H4 (cell line): Measurements from ENCODE around the genes JUND, ISYNA1 and ELL.

DNA sequence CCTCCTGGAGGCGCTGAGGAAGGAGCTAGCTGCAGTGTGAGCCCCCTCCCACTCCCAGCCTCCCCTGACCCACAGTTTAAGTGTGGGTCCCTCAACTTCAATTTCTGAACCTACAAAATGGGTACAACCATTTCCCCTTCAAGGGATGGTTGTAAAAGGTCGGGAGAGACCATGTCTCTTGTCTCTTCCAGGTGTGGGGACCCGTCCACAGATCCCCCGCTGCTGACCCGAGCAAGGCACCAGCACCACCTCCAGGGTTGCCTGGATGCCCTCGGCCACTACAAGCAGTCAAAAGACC is 3.9 kb downstream of the GTPBP3 start:
- RAMPAGE, long total RNA, result no peak

GRCh38 chr19:17555040-17555571 is 343 bp upstream of the COLGALT1 start:
- RAMPAGE, long total RNA, result no peak

DNA sequence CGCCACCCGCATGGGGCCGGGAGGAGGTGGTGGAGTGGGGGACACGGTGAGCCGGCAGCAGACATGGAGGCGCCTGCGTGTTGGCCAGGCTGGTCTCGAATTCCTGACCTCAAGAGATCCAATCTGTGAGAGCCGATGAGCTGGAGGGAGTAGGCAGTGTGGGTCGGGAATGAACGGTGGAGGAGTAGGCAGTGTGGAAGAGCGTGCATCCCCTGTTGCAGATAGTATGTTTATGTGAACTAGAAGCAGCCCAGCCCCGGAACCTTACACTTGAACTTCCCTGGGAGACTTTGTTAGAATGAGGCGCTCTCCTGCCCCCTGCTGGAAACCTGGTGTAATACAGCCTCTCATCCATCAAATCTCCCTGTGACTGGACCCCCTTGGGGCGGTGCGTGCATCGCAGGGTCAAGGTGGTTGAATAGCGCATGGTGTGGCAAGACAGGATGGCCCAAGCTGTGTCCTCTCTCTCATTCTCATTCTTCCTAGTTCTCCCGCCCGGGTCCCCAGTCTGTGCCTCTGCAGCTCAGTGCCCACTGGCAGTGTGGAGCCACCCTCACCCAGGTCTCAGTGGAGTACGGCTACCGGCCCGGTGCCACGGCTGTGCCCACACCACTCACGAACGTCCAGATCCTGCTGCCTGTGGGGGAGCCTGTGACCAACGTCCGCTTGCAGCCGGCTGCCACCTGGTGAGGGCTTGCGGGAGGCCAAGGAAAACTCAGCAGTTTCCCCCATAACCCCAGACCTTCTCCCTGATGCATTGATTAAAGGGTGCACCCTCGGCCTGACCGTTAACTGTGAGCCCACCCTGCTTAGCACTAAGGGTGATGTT is 10.5 kb upstream of the B3GNT3 start:
- RAMPAGE, long total RNA, result no peak

DNA sequence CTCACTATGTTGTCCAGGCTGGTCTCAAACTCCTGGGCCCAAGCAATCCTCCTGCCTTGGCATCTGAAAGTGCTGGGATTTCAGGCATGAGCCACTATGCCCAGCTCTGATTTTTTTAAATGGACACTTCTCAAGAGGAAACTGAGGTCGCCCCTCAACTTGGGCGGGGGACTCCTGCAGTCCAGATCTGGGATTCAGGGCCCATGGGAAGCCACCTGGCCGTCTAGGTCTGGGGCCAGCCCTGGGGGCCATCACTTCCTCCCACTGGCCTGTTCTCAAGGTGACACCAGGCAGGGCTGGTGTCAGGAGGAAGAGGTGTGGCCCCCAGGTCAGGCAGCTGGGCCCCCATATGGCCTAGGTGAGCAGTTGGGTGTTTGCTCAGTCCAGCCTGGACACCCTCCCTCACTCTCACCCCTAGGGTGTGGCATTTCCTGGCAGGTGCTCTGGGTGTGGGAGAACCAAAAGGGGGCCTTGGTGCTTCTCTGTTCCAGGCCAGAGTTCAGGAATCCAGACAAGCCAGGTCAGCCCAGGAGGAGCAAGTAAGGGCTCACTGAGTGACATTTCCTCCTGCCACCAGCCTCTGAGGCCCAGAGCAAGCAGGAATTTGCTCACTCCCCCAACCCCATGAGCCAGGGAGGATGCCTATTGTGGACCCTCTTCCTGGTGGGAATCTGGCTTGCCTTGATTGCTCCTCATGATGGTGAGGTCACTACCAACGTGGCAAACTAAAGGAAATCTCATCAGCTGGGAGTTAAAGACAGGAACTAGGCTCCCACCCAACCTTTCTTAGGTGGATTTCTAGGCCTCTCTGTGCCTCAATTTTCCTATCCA is 1.6 kb downstream of the B3GNT3 start:
- RAMPAGE, long total RNA, result no peak

DNA sequence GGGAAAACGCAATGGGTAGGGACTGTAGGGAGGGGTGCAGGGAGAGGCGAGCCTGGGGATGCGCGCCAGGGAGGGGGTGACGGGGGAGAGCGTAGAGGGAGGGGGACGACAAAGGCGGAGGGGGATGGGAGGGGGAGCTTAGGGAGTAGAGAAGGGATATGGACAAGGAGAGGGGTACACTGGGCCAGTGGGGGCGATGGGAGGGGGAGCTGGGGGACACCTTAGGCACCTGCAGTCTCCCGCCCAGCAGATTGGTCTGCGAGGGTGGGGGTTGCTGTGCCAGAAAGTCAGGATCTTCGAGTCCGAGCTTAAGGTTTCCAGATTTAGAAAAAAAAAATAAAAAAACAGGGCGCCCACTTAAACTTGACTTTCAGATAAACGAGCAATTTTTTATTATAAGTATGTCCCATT is 15.7 kb downstream of the CCDC124 start:
- RAMPAGE, long total RNA, result no peak

- RAMPAGE, long total RNA, result no peak
Observed at GRCh38 chr19:18021026-18021948, 13.3 kb downstream of the ARRDC2 start.

- RAMPAGE, long total RNA, result no peak
Observed at GRCh38 chr19:18051452-18052476, 35.0 kb downstream of the IL12RB1 start.

DNA sequence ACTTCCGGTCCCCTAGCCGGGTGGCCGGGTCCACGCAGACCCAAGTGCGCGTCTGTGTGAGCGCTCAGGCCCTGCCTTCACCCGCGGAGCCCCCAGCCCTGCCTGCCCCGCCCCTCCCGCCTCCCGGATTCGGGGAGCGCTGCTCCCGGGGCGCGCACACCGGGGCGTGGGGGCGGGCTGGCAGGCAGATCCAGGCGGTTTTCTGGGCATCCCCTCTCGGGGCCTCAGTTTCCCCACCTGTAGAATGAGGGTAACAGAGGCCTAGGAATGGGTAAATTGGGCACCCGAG is 638 bp downstream of the PIK3R2 start:
- RAMPAGE, long total RNA, result no peak

GRCh38 chr19:18204544-18204971 is 716 bp upstream of the RAB3A start:
- RAMPAGE, long total RNA, result no peak

- RAMPAGE, long total RNA, result no peak
Observed at GRCh38 chr19:18247947-18248524, 21.8 kb upstream of the PDE4C start.

DNA sequence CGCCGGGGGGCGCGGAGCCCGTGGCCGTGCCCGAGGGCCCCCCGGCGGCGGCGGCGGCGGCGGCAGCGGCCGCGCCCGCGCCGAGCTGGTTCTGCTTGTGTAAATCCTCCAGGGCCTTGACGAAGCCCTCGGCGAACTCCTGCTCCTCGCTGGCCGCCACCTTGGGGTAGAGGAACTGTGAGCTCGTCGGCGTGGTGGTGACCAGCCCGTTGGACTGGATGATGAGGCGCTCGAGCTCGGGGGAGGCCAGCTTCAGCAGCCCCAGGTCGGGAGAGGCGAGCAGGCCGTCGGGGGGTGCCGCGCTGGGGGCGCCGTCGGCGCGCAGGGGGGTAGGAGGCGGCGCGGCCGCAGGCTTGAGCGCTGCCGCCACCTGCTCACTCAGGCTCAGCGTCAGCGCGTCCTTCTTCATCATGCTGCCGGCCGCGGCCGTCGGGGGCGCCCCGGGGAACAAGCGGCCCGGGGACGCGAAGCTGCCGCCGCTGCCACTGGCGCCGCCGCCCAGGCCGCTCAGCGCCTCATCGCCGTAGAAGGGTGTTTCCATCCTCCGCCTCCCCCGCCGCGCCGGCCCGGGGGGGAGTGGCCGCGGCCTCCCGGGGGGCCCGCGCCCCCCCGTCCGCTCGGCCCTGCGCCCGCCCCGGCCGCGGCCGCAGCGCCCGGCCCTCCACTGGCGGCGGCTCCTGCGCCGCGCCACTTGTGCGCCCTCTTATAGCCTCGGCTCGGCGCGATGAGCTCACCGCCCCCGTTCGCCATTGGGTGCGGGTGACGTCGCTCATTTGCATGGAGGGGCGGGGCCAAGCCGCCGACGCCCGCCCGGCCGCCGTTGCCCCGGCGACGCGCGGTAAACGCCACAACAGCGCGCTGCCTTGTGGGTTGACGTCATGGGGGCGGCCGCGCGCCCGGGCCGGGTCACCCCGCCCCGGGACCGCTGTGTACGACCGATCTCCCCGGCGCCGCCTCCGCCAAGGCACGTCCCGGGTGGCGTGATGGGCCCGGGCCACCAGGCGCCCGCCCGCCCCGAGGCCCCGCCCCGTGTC is at the start of gene JUND:
Gene JUND, minus strand, starts transcription at position 679 of the 1,034 bp plus-strand sequence.
- RAMPAGE, long total RNA, result no peak

DNA sequence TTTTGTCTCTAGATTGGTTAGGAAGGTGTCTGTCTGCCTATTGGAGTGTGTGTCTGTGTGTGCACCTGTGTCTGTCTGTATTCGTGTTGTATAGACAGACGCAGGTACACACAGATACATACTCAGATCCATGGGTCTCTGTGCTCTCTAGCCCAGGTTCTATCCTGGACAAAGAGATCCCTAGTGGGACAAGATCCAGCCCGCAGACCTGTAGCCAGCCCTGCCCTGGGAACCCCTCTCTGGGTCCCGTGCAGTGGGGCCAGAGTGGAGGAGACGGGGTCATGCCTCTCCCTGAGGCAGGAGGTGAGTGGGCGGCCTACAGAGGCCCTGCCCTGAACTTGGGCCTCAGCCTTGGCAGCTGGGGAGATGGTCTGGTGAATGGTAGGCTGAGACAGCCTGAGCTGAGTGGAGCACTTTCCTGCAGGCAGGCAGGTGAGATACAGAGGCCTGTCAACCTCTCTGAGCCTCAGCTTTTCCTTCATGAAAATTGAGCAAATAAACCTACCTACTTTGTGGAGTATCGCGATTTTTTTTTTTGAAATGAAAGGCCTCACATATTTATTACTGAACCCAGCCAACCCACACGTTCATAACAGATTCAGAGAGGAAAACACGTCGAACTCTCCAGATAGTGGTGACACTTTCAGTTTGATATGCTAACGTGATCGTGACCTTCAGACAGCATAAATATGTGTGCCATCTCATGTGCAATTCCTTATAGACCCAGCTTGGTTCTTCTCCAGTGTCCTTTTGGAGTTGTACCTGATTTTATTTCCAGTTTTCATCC is 3.4 kb upstream of the JUND start:
- RAMPAGE, long total RNA, result no peak

DNA sequence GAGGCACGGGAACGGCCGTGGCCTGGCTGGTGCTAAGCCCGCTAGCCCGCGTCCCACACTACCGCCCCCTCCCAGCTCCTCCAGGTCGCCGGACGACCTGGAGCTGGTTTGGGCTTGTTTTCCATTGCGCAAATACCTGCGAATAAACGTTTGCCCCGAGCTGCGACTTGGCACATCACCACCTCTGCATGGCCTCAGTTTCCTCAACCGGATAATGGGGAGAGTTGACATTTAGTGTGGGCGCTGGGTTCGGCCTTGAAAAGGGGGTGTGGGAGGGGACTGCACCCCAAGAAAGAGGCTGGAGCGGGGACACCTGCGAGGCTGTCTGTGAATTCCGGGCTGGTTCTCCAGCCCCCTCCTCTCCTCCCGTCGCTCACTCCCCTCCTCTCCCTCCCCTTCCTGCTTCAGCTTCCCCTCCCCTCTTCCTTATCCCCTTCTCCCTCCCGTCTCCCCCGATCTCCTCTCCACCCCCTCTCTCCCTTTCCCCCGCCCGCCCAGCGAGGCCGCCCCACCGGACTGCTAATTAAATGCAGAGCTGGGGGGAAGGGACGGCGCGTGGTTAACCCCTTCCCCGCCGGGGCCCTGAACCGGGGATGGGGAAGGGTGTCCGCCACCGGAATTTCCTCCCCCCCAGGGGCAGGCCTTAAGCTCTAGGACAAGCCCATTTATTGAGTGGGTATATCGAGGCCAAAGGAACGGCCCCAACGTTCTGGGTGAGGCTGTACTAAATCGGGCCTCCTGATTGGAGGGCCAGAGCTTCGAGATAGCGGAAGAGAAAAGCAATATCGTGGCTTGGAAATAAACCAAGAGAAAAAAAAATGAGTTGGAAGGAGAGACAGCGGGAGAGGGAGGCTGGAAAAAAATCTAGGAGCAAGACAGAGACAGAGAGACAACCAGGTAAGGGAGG is 11.3 kb upstream of the JUND start:
- RAMPAGE, long total RNA, result no peak

GRCh38 chr19:18304105-18304425 is 18.8 kb downstream of the LSM4 start:
- RAMPAGE, long total RNA, result no peak

- RAMPAGE, long total RNA, result no peak
Observed at GRCh38 chr19:18304426-18305001, 18.4 kb downstream of the LSM4 start.

GRCh38 chr19:18315355-18316218 is 7.3 kb downstream of the LSM4 start:
- RAMPAGE, long total RNA, result no peak

- RAMPAGE, long total RNA, result no peak
Observed at GRCh38 chr19:18436652-18436850, 1.4 kb downstream of the ISYNA1 start.

- RAMPAGE, long total RNA, result no peak
Observed at GRCh38 chr19:18438018-18438379, at the start of gene ISYNA1. ISYNA1 (minus strand) TSS chr19:18438133.

DNA sequence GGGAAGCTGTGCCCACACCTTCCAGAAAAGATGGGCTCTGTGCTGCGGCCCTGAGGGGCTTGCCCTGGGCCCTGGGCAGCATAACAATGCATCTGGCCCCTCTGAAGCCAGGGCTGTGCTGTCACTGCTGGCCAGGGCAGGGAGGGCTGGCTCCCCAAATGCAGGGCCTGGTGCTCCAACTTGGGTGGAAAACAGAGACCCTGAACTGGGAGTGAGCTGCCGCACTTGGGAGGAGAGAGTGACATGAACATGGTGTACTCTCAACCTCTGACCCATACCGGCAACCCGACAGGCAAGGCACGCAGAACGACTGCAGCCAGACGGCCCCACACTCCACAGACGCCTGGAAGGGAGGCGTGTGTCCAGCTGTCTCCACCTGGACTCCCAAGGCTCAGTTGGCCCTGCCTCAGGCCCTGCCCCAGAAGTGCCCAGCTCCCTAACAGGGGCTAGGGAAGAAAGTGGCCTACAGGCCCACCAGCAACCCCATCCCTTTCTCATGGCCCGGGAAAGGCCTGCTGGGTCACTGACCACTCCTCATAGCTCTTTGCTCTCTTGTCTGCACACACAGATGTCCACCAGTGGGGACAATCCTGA is 28.5 kb downstream of the ELL start:
- RAMPAGE, long total RNA, result no peak

DNA sequence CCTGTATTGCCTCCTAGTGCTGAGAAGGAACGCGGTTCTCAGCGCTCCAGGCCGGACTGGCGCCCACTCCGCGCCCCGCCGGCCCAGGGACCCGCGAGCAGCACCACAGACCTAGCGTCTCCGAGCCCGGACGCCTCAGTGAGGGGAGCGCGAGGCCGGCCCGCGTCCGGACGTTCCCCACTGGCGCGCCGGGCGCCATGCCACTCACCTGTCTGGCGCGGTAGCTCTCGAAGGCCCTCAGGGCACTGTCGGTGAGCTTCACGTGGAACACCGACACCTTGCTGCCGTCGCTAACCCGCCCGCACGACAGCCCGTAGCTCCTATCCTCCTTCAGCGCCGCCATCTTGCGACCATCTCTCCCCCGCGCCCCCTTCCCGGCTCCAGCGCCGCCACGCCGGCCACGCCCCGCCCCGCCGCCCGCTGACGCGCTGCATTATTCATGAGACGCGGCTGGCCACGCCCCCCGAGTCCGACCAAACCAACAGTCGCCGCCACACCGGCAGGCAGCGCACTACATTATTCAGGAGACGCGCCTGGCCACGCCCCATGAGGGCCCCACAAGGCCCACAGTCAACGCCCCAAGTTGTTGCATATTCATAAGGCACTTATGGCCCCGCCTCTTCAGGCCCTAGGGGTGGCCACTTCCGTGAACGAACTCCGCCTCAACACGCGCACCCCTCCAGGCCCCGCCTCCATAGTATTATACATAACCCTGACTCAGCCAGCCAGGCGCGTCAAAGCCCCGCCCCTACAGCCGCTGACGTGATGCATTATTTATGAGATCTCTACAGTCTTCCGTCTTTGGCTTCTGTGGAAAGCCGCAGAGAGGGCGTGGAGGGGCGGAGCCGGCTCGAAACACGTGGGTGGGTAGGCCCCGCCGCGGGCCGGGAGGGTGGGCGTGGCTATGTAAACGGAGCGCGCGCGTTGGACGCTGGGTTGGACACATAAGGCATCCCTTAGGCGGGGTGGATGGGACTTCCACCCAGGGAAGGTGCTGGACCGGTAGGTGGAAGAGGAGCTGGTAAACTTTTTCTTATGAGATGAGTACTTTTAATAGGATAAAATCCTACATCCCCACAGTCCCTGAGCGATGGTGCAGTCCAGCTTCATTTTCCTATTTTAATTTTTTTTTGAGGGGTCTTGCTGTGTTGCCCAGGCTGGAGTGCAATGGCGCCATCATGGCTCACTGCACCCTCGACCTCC is at the start of gene ELL:
Gene ELL, minus strand, starts transcription at position 358 of the 1,203 bp plus-strand sequence.
- RAMPAGE, long total RNA, result no peak